Measurements from ENCODE around the genes IL17A, IL17F and MCM3.

- PRO-cap, 7 experiments = no peak in any of the 7 experiments
Measured at GRCh38 chr6:51137831-51138127, 319.1 kb downstream of the TFAP2B start.

- PRO-cap, 7 experiments = no peak in any of the 7 experiments
Measured at GRCh38 chr6:52185448-52185843, 729 bp upstream of the IL17A start.

GRCh38 chr6:52186199-52186647 is at the start of gene IL17A:
Gene IL17A, plus strand, starts transcription at chr6:52186375.
- PRO-cap, 7 experiments = no peak in any of the 7 experiments

DNA sequence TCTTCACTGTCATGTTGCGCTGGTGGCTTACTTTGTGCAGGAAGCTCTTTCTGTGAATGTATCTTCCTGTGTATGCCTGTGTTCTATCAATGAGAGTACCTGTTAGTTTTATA is at the start of gene IL17F:
TSS of gene IL17F (minus strand) at position 84 of the 113 bp plus-strand sequence.
- PRO-cap, 7 experiments = no peak in any of the 7 experiments

GRCh38 chr6:52263883-52264686 is 19.8 kb upstream of the IL17F start:
- PRO-cap, 7 experiments = no peak in any of the 7 experiments

GRCh38 chr6:52283965-52285213 is at the start of gene MCM3:
Gene MCM3, minus strand, starts transcription at chr6:52284742.
- PRO-cap, 7 experiments = peak in 7 of 7 experiments; most common plus-strand start chr6:52285132 (in 6); most common minus-strand start chr6:52284760 (in 7)

- PRO-cap, 7 experiments = no peak in any of the 7 experiments
Measured at GRCh38 chr6:52331896-52332131, 30.1 kb upstream of the PAQR8 start.

GRCh38 chr6:52362306-52363393 is 699 bp downstream of the PAQR8 start:
- PRO-cap, 7 experiments = peak in 4 of 7 experiments; most common plus-strand start chr6:52362386 (in 1); most common minus-strand start chr6:52362751 (in 3)

DNA sequence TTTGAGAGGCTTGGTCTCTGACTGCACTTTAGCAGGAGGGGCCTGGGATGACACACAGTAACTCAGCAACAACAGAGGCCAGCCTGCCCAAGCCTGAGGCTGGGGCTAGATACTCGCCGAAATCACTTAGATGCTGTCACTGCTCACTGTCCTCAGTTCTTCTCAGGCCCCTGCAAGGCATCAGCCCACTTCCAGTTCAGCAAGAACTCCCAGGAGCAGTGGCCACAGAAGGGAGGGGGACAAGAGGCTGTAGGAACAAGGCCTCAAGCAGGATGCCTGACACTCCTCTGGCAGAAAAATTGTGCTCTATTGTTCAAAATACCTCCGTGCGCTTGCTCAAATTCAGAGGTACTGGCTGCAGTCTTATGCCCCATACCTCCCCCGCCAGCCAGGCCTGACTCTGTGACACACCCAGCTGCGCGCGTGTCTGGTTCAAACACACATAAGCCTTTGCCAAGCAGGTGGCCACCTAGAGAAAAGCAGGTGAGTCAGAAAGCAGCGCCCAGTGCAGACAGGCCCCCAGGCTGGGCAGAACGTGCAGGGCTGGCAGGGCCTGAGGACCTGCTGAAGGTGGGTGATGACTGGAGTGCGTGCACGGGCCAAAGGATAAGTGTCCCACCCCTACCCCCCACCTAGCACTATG is 73.2 kb downstream of the TRAM2 start:
- PRO-cap, 7 experiments = no peak in any of the 7 experiments

DNA sequence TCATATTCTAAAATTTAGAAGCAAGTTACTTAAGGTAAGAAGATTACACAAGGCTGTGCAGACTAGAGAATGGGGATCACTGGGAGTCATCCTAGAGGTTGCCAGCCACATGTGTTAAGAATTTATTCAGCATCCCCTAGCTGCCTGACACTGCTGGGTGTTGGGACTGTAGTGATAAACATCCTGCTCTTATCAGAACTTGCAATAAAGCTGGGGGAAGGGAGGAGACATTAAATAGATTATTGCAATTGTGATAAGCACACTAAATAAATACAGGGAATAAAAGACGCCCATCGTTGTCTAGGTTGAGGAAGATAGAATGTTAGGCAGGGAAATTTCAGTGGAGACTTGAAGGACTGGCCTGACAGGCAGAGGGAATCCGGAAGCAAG is 33.1 kb upstream of the TRAM2 start:
- PRO-cap, 7 experiments = no peak in any of the 7 experiments

DNA sequence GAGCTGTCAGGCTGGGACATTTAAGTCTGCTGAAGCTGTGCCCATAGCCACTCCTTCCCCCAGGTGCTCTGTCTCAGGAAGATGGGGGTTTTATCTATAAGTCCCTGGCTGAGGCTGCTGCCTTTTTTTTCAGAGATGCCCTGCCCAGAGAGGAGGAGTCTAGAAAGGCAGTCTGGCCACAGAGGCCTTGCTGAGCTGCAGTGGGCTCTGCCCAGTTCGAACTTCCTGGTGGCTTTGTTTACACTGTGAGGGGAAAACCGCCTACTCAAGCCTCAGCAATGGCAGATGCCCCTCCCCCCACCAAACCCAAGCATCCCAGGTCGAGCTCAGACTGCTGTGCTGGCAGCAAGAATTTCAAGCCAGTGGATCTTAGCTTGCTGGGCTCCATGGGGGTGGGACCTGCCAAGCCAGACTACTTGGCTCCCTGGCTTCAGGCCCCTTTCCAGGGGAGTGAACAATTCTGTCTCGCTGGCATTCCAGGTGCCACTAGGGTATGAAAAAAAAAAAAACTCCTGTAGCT is 52.5 kb upstream of the GSTA1 start:
- PRO-cap, 7 experiments = no peak in any of the 7 experiments

DNA sequence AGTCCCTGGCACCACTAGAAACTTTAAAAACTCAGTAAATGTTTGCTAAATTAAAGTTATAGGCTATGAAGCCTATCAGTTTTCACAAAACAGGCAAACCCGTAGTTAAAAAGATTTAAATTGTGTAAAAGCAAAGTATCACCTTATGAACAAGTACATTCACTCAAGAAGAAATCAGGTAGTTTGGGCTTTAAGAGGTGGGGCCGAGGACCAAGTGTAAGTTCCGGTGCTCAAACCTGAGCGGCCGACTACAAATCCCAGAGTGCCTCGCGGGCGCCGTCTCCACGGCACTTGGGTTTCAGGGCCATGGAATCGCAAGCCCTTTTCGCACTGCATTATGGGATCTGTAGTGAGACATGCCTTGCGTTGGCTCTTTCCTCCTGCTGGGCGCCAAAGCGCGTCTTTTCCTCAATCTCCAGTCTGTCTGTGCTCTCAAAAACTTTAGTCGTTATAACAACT is 590 bp upstream of the FBXO9 start:
- PRO-cap, 7 experiments = peak in 2 of 7 experiments; most common plus-strand start position 369 of the sequence (in 2)

GRCh38 chr6:53268155-53269176 is 80.3 kb downstream of the ELOVL5 start:
- PRO-cap, 7 experiments = no peak in any of the 7 experiments

DNA sequence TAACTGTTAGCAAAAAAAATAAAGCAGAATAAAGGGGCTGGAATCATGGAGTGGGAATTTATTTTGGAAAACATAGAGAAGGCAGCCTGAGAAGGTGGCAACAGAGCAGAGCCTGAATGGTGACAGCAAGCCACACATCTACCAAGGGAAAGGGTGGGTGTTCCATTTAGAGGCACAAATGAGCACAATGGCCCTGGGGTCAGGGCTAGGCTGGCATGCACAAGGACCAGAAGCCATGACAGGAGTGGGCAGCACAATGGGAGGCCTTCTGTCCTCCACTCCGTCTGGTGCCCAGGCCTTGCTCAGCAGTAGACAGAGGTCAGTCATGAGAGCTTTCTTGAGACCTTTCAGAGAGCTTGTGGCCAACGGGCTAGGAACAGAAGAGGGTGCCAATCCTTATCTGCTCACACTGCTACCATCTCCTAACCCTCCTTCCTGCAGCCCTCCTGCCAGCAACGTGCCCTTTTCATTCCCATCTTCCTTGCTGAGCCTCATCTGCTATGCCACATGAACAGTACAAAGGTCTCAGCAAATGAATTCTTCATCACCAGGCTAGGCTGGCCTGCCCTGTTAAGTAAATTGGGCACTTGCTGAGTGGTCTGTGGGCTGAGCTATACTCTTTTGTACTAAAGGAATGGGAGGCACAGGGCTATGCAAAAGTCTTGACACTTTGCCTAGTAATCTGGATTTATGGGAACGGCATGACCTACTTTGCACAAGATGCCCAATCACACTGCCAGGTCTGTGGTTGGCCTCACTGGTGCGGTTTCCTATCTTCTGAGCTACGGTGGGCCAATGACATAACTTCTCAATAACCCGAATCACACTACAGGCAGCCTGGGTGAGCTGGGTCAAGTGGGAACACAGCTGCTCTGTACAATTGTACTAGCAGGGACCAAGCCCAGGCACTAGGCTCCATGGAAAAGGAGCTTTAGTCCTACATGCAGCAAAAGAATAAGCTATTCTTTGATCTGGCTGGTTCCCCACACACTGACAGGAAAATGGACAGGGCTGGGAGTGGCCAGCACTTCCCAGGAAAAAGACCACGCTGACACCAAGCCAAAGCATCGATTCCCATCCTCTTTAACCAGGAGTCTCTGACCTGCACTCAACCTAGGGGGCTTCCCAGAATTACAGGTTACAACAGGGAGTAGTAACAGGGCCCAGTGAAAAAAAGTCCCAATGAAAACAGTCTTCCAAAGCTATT is 47.9 kb downstream of the ELOVL5 start:
- PRO-cap, 7 experiments = peak in 2 of 7 experiments; most common plus-strand start position 824 of the sequence (in 2); most common minus-strand start position 518 of the sequence (in 1)

DNA sequence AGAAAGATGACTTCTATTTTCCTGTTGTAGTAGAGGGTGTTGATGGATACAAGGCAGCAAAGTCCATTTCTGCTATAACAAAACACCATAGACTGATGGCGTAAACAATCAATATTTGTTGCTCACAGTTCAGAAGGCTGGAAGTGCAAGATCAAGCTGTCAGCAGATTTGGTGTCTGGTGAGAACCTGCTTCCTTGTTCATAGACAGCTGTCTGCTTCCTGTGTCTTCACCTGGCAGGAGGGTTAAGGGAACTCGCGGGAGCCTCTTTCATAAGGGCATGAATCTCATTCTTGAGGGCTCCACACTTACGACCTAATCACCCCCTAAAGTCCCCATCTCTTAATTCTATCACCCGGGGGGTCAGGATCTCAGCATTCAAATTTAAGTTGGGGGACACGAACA is 83.0 kb upstream of the ELOVL5 start:
- PRO-cap, 7 experiments = no peak in any of the 7 experiments

- PRO-cap, 7 experiments = no peak in any of the 7 experiments
Measured at GRCh38 chr6:53539659-53540117, 5.2 kb downstream of the GCLC start.

- PRO-cap, 7 experiments = no peak in any of the 7 experiments
Measured at GRCh38 chr6:53547365-53547663, 2.4 kb upstream of the GCLC start.

DNA sequence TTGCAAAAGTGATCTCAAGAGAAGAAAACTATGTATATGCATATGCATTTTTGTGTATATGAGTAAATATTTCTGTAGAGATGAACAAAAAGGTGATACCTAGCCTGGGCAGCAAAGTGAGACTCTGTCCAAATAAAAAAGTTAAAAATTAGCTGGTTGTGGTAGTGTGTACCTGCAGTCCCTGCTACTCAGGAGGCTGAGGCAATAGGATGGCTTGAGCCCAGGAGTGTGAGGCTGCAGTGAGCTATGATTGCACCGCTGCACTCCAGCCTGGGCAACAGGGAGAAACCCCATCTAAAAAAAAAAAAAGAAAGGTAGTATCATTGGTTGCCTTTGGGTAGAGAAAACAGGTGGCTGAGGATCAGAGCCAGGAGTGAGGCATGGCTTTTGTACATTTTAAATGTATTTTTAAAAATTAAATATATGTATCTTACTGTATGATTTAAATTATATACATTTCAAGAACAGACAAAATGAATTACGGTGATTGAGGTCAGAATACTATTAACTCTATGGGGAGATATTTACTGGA is 50.8 kb downstream of the KLHL31 start:
- PRO-cap, 7 experiments = no peak in any of the 7 experiments

GRCh38 chr6:53647602-53647801 is 18.1 kb downstream of the KLHL31 start:
- PRO-cap, 7 experiments = peak in 5 of 7 experiments; most common plus-strand start chr6:53647672 (in 5)

GRCh38 chr6:53792681-53793162 is 2.1 kb upstream of the LRRC1 start:
- PRO-cap, 7 experiments = no peak in any of the 7 experiments

Data from T-cell (primary cell).